ENCODE results near the genes PDCD5, SLC7A9 and CEBPA.

DNA sequence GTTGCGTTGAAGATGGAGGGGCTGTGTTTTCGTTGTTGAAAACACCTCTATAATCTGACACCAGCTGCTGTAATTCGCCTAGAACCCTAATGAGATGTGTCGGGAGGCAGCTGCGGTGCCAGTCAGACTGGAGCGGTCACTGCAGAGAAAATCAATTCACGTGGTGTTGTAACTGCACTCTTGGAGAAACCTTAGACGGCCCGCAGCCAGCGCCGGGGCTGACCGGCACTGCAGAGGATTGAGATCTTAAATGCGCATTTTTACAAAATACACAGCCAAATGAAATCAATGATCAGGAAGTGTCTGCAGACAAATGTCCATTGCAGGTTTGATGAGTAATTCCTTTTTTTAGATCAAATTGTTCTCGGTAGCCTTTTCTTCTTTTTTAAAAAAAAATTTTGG is 339.2 kb downstream of the ZNF536 start:
- PRO-cap, 3 experiments: no peak in any of the 3 experiments

DNA sequence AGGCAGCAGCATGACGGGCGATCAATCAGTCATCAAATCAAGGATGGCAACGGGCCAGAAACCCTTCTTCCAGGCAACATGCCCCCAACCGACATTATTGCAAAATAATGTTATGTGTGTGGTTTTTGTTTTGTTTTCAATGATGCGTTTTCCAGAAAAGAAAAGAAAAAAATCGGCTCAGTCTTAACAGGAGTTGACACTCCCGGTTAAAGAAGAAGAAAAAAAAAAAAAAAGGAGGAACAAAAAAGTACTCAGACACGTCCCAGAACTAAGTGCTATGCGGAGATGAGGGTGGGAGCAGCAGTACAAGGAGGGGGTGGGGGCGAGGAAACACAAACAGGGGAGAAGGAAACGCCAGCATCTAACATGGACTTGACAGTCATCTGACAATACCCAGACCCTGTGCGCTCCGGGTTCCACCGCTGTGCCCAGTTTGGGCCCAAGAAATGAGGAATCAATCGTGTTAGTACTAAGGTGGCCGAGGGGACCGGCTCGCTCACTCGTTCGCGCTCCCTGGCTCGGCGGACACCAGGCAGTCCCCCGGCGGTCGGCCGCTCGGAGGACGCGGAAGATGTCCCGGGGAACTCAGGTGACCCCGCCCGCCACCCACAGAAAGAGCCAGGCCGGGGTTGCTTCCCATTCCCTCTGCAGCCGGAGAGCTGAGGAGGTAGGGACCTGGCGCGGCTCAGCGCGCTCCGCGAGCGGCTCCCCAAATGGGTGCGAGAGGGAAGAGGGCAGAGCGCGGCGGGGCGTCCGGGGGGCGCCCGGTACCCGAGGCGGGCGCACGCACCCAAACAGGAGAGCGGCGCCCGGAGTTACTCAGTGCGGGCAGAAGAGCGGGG is 764 bp downstream of the TSHZ3 start:
- PRO-cap, 3 experiments: peak in 2 of 3 experiments; most common plus-strand start position 639 of the sequence (in 1)

DNA sequence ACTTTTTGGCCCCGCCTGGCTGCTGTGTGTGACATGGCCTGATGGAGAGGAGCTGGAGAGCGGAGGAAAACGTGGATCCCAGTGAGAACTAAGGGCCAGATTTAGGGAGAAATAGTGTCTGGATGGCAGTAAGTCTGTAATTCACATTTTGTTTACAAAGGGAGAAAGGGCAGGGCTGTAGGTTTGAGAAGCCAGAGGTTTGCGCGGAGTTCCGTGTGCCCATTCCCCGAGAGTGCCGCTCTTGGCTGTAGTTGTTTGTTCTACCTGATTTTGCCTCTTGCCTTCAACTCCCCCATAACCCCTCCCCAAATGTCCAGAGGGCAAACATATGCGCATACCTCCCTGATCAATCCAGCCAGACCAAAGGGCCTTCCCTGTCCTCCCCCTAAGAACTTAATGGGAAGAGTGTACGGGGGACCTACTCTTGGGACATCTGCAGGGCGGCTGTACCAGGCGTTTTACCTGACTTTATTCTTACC is 3.3 kb upstream of the TSHZ3 start:
- PRO-cap, 3 experiments: no peak in any of the 3 experiments

DNA sequence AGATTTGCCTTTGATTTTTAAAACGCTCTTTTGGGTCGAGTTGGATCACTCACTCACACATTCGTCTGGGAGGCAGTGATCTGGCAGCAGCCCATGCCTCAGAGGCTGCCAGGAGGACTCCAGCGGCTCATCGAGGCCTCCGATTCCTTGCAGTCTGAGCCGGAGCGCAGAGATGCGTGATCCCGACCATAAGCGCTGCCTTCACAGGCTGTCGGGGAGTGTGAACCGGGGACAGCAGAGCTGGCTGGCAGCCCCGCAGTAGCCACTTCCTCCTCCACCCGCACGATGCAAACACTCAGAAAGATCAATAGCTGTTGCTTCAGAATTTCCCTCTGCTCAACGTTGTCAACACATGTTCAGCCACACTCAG is 35.5 kb upstream of the ZNF507 start:
- PRO-cap, 3 experiments: no peak in any of the 3 experiments

GRCh38 chr19:32374968-32375590 is 29.7 kb downstream of the ZNF507 start:
- PRO-cap, 3 experiments: no peak in any of the 3 experiments

DNA sequence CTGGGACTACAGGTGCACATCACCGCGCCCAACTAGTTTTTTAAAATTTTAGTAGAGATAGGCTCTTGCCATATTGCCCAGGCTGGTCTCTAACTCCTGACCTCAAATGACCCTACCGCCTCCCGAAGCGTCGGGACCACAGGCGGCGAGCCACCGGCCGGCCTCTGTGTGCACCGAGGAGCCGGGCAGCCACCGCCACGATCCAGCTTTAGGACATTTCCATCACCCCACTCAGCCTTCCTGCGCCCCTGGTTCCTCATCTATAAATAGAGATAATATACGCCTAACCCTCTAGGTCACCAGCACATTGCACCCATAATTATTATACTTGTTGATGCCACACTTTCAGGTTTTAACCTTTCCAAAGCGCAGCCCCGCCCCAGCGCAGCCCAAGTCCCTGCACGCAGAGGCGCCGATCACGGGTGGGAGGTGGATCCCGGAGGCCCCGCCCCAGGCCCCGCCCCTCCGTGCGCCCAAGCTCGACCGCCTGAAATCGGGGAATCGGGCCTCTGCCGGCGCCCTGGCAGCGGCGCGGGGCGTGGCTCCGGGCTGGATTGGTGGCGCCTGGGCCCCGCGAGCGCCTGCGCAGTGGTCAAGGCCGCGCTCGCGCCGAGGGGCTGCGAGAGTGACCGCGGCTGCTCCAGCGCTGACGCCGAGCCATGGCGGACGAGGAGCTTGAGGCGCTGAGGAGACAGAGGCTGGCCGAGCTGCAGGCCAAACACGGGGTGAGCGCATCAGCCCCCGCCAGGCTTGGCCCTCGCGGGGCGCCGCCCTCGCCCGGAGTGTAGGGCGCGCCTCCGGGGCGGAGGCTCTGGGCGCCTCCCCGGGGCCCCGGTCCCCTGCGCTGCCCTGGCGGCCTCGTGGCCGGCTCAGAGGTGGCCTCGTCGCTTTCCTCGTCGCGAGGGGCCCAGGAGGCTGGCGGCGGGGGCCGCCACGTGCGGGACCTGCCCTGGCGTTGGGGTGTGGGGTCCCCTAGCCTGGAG is at the start of gene PDCD5:
PDCD5 (plus strand) TSS at position 588 of the 983 bp plus-strand sequence.
- PRO-cap, 3 experiments: peak in 3 of 3 experiments; most common plus-strand start position 588 of the sequence (in 3); most common minus-strand start position 418 of the sequence (in 3)

- PRO-cap, 3 experiments: no peak in any of the 3 experiments
These were observed 720 bp downstream of the RGS9BP start for GRCh38 chr19:32676207-32676929.

DNA sequence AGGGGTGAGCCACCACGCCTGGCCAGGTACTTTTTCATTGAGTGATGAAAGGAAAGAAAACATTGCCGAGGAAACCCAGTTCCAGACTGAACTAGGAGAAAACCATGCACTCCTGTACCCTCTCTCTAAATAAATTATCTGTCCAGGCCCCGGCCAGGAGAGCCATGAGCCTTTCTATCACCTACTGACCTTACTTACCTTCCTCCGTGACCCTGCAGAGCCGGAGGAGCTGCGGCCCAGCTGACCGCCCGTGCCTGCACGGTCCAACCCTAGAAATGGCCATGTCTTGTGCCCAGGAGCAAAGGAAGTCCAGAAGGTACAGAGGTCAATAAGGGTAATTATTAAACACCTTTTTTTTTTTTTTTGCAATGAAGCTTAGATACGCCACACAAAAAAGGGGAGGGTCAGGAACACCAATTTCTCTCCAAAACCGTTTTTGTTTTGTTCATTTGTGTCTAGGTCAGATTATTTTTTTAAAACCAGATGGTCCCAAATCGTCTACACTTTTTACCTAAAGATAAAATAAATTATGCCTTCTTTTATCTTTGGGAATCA is at the start of gene SLC7A9:
SLC7A9 (minus strand) TSS at position 280 of the 555 bp plus-strand sequence.
- PRO-cap, 3 experiments: no peak in any of the 3 experiments

DNA sequence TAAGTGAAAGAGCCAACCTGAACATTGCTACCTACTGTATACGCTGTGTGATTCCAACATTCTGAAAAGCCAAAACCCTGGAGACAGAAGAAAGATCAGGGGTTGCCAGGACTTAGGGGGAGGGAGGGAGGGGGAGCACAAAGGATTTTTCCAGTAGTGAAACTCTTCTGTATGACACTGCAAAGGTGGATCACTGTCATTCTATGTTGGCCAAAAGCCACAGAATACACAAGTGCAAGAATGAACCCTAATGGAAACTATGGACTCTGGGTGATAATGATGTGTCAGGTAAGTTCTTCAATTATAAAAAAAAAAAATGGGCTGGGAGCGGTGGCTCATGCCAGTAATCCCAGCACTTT is 36.9 kb downstream of the FAAP24 start:
- PRO-cap, 3 experiments: peak in 1 of 3 experiments; most common minus-strand start position 164 of the sequence (in 1)

GRCh38 chr19:33022340-33023275 is 42.1 kb downstream of the RHPN2 start:
- PRO-cap, 3 experiments: peak in 1 of 3 experiments; most common plus-strand start chr19:33022805 (in 1); most common minus-strand start chr19:33022673 (in 1)

GRCh38 chr19:33047152-33047969 is 17.3 kb downstream of the RHPN2 start:
- PRO-cap, 3 experiments: no peak in any of the 3 experiments

DNA sequence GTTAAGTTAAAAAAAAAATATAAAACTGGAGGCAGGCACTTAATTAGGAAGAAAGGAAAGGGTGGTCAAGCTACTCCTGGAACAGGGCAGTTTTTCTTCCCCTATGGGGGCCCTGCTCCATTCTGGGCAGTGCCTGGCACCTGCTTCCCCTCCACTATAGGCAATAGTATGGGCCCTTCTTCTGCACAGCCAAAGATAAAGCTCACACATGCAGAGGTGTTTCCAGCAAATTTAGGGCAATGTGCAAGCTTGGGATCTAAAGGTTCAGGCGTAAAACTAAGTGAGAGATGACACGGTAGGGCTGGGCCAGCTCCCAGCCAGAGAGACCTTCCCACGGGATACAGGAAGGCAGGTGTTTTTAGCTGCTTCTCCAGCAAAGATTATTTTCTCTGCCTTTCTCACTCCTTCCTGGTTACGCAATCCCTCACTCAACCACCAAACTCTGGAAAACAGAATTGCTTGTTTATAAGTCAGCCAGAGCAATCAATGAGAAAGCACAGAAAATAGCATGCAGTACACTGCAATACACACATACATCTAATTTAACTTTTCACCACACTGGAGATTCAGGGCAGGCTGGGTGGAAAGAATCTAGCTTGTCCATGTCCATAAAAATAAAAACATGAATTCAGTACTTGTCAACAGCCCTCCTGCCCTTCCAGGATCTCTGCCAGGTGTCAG is 12.4 kb downstream of the RHPN2 start:
- PRO-cap, 3 experiments: peak in 2 of 3 experiments; most common plus-strand start position 466 of the sequence (in 2); most common minus-strand start position 278 of the sequence (in 1)

- PRO-cap, 3 experiments: no peak in any of the 3 experiments
These were observed 2.9 kb upstream of the GPATCH1 start for GRCh38 chr19:33077844-33078635.

GRCh38 chr19:33235338-33235680 is 9.7 kb upstream of the SLC7A10 start:
- PRO-cap, 3 experiments: no peak in any of the 3 experiments

DNA sequence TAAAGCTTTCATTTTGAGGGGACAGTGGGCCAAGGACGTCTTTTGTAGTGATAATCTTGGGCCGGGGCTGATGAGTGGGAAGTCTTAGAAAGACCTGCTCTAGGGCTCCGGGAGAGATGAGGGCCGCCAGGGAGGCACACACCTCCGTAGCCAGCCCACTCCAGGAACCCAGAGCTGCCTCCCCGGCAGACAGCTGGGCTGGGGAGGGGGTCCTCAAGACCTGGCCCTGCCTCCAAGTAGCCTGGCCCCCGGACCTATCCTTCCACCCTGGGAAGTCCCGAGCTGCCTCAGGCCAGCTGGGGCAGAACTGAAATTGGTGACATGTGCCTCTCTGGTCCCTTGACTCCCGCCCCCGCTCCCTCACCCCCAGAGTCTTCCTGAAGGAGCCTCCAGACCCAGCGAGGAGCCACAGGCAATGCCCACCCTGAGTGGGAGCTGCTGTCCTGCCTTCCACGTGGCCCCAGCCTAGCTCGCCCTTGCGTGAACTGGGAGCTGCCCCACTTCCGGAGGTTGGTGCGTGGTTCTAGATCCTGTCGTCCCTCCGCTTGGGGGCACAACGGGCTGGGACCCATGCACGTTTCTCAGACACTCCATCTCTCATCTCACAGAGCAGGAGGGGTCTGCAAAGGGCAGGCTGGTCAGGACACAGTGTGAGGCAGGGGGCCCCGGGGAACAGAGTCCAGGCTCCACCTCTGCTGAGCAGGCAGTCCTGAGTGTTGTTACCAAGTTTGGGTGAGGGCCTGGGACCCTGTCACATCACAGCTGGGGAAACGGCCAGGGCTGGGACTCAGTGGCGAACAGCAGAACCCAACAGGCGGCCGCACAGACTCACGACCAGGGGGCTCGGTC is 34.6 kb downstream of the CEBPA start:
- PRO-cap, 3 experiments: peak in 1 of 3 experiments; most common plus-strand start position 392 of the sequence (in 1)

GRCh38 chr19:33297774-33298345 is 4.5 kb downstream of the CEBPA start:
- PRO-cap, 3 experiments: no peak in any of the 3 experiments

- PRO-cap, 3 experiments: no peak in any of the 3 experiments
These were observed 2.2 kb downstream of the CEBPA start for GRCh38 chr19:33299961-33300673.

GRCh38 chr19:33302366-33303023 is at the start of gene CEBPA:
TSS of gene CEBPA (minus strand) at chr19:33302534.
- PRO-cap, 3 experiments: peak in 3 of 3 experiments; most common plus-strand start chr19:33302850 (in 3); most common minus-strand start chr19:33302534 (in 3)

DNA sequence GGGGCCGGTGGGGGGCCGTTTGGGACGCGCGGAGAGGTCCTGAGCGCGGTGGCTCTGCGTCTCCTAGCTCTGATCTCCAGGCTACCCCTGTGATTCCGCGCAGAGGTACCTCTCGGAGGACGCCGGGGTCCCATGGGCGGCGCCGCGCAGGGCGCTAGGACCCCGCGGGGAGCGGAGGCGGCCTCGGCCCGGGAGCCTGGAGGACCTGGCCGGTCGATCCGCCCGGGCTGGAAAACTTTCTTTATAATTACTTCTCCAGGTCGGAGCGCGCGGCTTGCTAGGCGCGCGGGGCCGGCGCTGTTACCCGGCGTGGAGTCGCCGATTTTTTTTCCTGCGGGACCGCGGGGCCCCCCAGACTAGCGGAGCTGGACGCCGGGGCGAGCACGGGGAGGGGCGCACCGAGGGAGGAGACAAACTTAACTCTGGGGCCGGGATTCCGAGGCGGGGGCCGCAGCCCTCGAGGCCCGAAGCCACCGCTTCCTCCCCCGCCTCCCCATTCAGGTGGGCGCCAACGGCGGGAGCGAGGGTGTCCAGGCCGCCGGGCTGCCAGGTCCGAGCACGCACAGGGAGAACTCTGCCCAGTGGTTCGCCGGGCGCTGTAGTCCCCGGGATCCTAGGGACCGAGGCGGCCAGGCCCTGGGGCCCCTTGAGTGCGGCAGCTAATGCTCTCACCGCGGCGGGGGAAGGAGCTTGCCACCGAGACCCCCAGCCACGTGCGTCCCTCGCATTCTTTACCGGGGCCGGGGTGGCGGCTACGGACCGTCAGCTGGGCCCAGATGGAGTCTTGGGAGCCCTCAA is 889 bp upstream of the CEBPA start:
- PRO-cap, 3 experiments: peak in 2 of 3 experiments; most common plus-strand start position 244 of the sequence (in 2); most common minus-strand start position 78 of the sequence (in 1)

DNA sequence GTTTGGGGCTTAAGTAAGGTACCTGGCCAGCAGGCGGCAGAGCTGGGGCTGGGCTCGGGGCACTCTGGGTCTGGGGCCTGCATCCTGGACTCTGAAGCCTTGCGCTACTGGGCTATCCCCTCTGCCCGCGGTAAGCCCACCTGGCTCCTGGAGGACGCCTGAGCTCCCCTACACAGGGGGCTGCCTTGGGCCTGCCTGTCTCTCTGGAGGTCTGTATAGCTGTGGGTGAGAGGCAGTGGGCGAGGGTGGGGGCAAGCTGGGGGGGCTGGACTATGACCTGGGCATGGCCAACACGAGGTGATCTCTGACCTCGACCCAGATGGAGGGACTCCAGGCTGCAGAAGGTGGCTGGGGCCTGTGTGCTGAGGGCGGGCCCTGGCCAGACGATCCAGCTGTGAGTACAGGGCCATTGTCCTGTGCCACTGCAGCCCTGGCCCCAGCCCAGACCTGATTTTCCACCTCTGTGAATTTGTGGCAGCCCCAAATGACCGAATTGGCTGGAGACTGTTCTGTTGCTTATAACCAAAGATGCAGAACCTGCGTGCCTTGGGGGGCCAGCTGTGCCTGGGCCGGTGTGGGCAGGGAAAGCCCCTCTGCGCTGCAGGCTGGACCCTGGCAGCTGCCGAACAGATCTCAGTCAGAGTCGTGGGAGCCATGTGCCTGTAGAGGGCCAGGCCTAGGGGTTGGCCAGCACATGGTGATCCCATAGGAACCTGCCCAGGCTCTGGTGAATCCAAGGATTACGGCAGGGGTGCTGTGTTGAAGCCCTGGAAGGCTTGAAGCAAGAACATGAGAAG is 26.6 kb downstream of the CEBPG start:
- PRO-cap, 3 experiments: no peak in any of the 3 experiments

Measured in Metastatic Breast Carcinoma in the Ovary (tissue), 3 donors.